Colonic mucosa (tissue), 1 donor: ENCODE results near the genes TASOR and SPATA12.

DNA sequence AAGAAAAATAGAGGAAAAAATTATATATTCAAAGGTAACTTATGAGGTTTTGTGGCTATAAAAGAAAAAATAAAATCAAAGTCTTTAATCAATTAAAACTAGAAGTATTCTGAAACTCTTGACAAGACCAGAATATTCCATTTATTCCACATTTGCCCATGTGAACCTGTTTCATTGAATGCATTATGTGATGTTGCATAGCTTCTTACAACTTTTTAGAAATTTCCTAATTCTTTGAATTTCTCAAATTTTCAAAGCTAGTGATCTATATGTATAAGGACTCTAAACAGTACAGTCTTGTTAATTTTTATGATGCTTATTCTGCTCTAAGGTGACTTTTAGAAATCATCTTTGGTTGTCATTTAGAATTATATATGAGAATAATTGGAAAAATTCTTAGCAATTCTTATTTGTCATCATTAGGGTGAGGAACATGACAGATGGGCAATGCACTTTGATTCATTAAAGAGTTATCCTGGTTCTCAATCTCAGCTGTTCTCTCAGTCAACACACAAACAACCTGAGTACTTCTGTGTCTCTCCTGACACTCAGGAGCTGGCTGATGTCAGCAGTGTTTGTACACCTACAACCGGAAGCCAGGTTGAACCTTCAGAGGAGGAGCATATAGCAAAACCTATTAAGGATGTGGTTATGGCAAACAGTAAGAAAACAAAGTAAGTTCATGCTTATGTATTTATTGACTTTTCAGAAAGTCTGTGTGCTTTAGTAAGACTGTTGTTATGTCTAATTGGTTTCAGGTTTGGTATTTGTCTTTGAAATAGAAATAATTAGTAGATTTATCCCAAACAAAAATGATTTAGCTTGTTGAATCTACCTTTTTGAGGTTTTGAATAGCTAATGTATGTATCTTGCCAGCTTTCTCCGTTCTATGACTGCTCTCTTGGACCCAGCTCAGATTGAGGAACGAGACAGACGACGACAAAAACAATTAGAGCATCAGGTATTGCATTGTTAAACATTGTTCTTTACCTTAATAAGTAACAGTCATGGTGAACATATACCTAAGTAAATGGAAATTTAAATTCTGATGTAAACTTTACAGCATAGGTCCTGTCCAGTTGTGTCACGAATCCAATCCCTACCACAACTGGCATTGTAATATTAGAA is 36.5 kb downstream of the CCDC66 start:
- PRO-cap = no peak

GRCh38 chr3:56682704-56683490 is at the start of gene TASOR:
Gene TASOR (minus strand): TSS chr3:56683265.
- PRO-cap = bidirectional peak, plus-strand start at chr3:56682833, minus-strand start at chr3:56682859; unidirectional peak, minus-strand start at chr3:56682904; unidirectional peak, minus-strand start at chr3:56683017; bidirectional peak, plus-strand start at chr3:56683362, minus-strand start at chr3:56683242

DNA sequence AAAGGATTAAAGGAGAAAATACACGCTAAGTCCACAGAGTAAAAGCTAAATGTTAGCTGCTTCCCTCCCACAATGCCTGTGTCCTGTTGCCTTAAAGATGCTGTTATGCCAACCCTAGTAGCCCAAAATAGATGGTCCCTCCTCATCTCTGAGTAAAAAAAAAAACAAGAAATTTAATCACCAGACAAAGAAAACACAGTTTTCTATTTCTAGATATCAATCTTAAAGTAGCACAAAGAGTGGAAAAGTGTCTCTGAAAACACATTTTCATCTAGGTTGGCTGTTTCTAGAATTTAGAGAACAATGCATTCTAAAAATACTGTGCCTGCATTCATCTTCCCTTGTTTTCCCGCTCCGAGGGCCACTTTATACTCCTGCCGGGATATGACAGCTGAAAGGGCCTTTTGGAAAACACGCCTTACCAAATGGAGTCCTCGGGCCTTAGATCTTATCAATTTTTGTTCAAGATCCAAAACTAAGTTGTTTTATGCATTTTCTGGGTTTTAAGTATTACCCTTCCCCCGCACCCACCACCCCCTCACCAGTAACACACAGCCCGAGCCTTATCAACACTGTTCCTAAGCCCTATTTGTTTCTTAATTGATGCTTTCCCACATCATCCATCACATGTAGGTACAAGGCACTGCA is 47.9 kb upstream of the ARHGEF3 start:
- PRO-cap = no peak

- PRO-cap = no peak
These were observed 42.9 kb upstream of the SPATA12 start for GRCh38 chr3:57017522-57018031.

DNA sequence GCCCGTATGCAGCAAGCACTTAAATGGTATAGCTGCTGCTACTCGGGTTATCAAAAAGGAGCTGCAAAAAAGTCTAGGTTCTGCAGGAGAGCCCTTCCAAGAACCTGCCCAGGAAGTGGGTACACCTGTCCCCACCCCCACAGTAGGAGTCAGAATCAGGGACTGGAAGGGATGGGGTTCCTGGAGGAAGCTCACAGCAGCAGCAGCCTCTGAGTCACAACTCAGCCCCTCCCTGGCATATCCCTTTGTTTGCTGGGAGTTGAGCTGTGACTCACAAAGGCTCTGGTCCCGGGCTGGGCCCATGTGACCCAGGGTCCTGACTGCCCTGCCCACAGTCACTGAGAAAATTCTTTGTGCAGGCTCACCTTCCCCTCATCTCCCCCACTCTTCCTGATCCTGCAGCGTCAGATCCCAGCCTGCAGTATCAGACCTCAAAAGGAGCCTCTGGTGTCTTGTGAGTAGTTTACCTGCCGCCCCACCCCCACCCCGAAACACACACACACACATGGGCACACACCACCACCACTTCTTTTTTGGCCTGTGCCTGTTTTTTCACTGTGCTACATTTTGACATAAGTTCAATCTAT is at the start of gene SPATA12:
Gene SPATA12, plus strand, starts transcription at position 332 of the 587 bp plus-strand sequence.
- PRO-cap = bidirectional peak, plus-strand start at position 341 of the sequence, minus-strand start at position 221 of the sequence

- PRO-cap = no peak
These were observed 37.2 kb downstream of the SPATA12 start for GRCh38 chr3:57097417-57098258.

DNA sequence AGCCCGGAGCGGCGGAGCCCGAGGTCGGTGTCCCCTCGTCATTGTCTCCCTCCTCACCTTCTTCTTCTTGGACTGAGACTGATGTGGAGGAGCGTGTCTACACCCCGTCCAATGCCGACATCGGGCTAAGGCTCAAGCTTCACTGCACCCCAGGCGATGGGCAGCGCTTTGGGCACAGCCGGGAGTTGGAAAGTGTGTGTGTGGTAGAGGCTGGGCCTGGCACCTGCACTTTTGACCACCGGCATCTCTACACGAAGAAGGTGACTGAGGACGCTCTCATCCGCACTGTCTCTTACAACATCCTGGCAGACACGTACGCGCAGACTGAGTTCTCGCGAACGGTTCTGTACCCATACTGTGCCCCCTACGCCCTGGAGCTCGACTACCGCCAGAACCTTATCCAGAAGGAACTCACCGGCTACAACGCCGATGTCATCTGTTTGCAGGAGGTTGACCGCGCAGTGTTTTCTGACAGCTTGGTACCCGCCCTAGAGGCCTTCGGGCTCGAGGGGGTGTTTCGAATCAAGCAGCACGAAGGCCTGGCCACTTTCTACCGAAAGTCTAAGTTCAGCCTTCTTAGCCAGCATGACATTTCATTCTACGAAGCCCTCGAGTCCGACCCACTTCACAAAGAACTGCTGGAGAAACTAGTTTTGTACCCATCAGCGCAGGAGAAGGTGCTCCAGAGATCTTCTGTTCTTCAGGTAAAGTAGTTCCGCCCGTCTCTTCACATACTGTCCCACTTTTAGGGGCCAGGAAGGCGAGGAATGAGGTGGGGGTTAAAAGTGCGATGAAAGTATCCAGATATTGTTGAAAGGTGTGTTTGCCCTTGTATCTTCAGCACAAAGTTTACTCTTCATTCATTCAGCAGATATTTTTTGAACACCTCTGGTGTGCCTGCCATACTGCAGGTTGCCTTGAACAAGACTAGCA is 1.2 kb downstream of the PDE12 start:
- PRO-cap = unidirectional peak, minus-strand start at position 326 of the sequence; unidirectional peak, minus-strand start at position 442 of the sequence

DNA sequence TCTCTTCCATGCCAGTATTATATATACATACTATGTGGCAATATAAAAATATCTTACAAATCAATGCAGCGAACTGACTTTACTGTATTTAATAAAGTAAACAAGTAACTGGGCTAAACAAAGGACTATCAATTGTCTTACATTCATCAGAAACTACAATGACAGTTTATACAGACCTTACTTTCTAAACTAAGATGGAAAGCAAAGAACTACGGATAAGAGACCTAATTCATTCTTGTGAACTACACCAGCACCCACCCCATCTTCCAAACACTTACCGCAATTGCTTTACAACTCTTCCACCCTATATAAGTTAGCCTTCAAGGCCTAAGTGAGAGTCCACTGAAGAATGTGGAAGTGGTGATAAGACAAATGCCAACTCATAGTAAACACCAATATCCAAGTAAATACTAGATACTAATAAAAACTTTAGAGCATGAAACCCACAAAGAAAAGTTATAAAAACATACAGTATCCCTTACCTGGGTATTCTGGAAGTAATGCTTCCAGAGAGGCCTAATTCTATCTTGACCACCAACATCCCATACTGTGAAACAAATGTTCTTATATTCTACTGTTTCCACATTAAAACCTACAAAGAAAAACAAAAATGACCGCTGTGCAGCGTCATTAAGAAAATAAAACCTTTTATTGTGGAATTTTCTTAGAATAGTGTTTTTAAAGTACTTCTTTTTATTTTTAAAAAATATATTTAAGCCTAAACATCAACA is 13.6 kb downstream of the ARF4 start:
- PRO-cap = no peak

DNA sequence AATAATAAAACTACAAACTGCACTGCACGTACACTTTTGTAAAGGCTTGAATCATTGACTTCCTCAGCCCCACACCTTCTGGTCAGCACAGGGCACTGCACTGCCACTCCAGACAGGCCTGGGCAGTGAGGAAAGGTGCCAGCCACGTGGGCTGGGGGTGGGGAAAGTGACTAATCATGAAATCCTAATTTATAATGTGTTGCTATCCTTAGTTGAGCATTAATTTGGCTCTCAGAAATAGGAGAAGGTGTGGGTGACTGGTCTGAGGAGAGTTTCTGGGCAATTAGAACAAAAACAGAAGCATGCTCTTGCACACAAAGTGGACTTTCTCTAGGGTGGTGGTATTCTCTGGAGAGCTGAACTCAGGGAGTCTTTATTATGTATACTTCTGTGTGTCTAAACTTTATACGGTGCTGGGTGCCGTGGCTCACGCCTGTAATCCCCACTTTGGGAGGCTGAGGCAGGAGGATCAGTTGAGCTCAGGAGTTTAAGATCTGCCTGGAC is 58.3 kb upstream of the FLNB start:
- PRO-cap = no peak

DNA sequence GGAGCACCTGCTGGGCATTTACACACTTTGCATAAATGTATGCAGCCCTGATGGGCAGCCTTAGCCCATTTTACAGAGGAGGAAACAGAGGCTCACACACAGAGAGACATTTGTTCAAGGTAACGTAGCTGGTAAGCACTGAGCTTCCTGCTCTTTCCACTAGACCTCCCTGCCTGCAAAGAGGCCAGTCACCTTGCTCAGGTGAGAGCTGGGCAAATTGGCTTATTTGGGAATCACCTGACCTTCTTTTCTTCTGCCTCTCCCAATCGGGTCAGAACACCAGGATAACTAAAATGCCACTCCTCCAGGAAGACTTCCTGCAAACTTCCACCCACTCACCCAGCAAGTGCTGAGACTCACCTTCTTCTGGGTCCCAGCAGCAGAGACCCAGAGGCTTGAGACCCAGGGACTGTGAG is 51.3 kb upstream of the FLNB start:
- PRO-cap = bidirectional peak, plus-strand start at position 311 of the sequence, minus-strand start at position 168 of the sequence

DNA sequence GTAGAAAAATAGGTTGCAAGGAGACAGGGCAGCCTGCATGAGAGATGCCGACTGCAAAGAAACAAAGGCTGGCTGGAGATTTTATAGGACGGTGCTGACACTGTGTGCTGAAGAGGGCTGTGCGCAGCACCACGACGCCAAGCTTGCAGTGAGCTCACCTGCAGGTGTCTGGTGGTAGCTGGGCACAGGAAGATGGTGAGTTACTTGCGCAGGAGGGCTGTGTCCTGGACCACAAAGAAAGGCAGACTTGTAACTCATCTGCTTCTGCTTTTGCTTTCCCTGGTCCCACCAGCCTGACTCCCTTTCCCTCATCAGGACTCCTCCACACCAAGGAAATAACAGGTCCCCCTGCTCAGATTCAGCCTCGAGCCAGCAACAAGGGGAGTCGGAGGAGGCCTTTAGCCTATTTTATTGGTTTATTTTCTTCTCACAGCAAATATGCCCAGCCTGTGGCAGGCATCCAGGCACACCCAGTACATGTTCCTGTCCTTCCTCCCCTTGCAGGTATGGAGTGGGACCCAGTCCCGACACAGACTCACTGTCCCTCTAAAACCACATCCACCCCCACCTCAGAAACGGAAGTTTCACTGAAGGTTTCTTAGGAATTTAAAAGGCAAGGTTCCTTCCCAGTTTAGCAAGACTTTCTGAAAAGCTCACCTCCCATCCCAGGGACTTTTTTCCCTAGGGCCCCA is 35.6 kb upstream of the FLNB start:
- PRO-cap = bidirectional peak, plus-strand start at position 538 of the sequence, minus-strand start at position 400 of the sequence

DNA sequence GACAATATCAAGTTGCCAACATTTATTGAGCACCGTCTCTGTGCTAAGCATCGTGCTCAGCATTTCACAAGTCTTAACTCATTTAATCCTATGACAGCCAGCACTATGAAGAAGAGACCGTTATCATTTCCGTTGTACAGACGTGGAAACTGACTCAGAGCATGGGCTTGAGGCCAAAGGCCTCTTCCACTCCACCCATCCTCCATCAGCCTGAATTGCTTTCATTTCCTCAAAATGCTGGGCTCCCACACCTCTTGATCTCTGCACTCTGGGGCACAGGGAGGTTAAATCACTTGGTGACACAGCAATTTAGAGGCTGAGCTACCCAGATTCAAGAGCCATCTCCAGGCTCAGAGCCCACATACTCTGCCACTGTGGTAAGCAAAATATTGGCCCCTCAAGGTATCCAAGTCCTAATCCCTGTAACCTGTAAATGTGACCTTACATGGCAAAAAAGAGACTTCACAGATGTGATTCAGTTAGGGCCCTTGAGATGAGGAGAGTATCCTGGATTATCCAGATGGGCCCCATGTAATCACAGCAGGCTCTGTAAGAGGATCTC is 24.4 kb upstream of the FLNB start:
- PRO-cap = no peak

DNA sequence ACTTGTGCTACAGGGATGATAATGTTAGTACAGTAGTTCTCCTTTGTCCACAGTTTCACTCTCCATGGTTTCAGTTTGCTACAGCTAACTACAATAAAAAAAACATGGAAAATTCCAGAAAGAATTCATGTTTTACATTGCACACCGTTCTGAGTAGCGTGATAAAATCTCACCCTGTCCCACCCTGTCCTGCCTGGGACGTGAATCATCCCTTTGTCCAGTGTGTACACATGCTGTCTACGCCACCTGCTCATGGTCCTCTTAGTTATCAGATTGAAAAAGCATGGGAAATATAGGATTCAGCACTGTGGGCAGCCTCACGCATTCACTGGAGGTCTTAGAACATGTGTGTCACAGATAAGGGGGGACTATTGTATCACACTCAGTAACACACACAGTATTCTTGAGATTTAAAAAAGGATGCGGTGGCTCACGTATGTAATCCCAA is 8.8 kb upstream of the FLNB start:
- PRO-cap = unidirectional peak, minus-strand start at position 57 of the sequence

GRCh38 chr3:58014074-58014593 is 5.9 kb downstream of the FLNB start:
- PRO-cap = no peak

- PRO-cap = no peak
These were observed 19.6 kb downstream of the FLNB start for GRCh38 chr3:58027649-58028386.

DNA sequence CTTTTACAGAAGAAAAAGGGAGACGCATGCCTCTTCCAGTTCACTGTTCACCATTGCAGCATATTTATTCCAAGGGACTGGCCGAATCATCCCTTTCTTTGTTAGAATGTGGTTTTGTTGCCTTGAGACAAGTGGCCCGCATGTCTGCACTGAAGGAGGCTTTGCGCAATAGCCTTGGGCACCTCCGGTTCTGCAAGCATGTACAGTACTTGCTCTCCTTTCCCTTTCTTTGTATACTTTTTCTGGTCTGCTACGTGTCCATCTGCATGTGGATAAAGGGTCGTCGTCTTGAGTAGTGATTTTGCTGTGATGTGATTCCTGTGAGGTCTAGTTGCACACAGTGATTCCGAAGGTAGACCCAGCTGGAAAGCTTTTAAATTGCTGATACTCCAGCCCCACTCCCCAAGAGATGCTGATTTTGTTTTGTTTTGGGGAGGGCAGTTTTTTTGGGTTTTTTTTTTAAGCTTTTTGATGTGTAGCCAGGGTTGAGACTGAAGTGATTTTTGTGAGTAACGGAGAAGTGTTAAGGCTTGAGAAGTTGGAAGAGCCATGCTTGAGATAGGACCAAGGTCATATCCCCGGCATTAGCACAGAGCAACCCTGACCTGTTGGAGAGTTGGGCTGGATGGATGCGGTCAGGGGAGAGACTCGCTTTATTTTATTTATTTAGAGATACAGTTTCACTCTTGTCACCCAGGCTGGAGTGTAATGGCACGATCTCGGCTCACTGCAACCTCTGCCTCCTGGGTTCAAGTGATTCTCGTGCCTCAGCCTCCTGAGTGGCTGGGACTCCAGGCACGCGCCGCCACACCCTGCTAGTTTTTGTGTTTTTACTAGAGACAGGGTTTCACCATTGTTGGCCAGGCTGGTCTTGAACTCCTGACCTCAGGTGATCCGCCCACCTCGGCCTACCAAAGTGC is 43.3 kb downstream of the FLNB start:
- PRO-cap = no peak

GRCh38 chr3:58067935-58068805 is 59.9 kb downstream of the FLNB start:
- PRO-cap = no peak

DNA sequence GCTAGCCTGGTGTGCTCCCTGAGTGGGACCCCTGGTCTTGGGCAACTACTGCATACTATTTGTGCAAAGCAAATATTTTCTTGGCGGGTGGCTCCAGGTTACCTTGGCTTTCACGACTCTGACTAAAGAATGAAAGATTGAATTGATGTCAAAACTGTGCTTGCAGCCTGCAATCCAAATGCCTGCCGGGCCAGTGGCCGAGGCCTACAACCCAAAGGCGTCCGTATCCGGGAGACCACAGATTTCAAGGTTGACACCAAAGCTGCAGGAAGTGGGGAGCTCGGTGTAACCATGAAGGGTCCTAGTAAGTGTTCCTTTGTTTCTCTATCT is 93.8 kb downstream of the FLNB start:
- PRO-cap = no peak

DNA sequence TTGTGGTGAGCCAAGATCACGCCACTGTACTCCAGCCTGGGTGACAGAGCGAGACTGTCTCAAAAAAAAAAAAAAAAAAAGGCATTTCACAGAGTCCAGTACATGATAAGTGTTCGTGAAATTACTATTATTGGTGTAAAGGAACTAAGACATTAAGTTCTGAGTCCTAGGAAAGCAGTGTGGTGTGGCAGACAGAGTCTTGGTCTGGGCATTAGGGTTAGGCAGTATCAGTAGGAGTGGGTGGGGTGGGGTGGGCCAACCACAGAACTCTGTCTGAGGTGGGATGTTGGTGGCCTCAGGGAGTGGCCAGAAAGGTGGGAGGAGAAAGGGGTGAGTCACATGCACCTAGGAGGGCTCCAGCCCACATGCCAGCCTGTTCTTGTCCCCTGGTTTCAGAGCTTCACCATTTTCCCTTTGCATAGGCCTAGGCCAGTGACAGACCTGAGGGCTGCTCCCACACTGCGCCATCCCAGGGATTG is 34.1 kb downstream of the DNASE1L3 start:
- PRO-cap = no peak

GRCh38 chr3:58199924-58200455 is 10.8 kb downstream of the DNASE1L3 start:
- PRO-cap = no peak